Cardiac atrium fibroblast (primary cell): ENCODE measurements around a stretch of chr13.

- RAMPAGE, long total RNA = no peak
Observed at GRCh38 chr13:60572316-60572729, 175.3 kb downstream of the TDRD3 start.

- RAMPAGE, long total RNA = no peak
Observed at GRCh38 chr13:60584296-60584854, 187.4 kb downstream of the TDRD3 start.

DNA sequence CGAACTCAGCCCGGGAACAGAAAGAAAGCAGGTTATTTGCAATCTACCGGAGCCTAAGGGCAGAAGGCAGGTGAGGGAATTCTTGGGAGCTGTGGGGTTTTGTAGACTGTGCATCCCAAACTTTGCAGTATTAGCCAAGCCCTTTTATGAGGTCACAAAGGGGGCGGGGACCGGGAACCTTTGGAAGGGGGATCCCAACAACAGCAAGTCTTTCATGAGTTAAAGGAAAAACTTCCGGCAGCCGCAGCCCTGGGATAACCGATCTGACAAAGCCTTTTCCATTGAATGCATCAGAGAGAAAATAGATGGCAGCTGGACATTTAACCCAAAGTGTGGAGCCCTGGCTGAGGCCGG is 5.3 kb upstream of the ENSG00000285566 start:
- RAMPAGE, long total RNA = no peak

DNA sequence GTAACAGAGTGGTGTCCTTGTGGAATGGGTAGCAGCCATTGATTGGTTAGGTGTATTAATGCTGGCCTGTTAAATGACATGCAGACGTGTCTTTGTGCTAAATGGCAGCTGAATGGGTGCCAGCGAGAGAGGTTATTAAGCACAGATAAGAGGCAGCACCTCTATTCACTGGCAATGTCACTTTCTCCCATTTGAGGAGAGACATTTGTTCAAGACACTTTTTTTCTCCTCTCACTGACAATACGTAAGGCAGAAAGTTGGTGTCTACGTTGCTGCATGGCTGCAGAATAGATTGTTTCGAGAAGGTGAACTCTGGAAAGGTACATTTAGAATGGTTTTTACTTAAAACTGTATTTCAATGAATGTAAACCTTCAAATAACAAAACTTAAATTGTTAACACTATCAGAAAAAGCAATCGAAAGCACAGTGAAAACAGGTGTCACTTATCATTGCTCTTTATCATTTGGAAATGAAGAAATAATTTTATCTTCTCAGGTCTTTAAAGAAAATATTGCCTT is 1289.2 kb downstream of the PCDH9 start:
- RAMPAGE, long total RNA = no peak

DNA sequence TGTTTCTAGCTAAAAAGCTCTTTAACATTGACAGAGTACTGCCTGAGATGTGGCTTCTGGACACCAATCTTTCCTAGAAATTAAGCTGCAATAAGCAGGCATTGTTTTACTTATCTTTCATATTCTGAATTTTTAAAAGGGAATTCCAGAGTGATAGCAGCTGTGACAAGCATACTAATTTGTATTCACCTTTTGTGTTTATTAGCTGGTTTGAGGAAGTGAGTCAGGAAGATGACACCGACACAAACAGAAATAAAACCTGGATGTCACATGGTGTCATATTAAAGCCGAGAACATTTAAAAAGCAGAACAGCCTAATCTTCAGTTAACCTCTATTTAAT is 398.9 kb downstream of the PCDH9 start:
- RAMPAGE, long total RNA = no peak

GRCh38 chr13:67139458-67140061 is 90.6 kb downstream of the PCDH9 start:
- RAMPAGE, long total RNA = no peak

- RAMPAGE, long total RNA = no peak
Observed at GRCh38 chr13:67147099-67147785, 82.9 kb downstream of the PCDH9 start.

GRCh38 chr13:67225705-67226137 is 4.4 kb downstream of the PCDH9 start:
- RAMPAGE, long total RNA = no peak

GRCh38 chr13:72726554-72727473 is 615 bp downstream of the MZT1 start:
- RAMPAGE, long total RNA = no peak

GRCh38 chr13:73138587-73139658 is 80.1 kb downstream of the KLF5 start:
- RAMPAGE, long total RNA = no peak

GRCh38 chr13:73610904-73611389 is 552.1 kb downstream of the KLF5 start:
- RAMPAGE, long total RNA = no peak

GRCh38 chr13:73676838-73677688 is 618.3 kb downstream of the KLF5 start:
- RAMPAGE, long total RNA = no peak

GRCh38 chr13:73933910-73934489 is 875.2 kb downstream of the KLF5 start:
- RAMPAGE, long total RNA = no peak

DNA sequence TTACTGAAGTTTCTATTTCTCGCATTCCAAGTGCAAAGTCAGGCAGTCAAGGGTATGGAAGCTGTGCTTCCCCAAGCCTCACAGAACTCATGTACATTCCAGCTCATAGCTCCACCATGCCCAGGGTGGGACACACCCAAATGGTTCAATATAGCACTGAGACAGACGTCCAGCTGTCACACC is 989.0 kb downstream of the KLF5 start:
- RAMPAGE, long total RNA = no peak

DNA sequence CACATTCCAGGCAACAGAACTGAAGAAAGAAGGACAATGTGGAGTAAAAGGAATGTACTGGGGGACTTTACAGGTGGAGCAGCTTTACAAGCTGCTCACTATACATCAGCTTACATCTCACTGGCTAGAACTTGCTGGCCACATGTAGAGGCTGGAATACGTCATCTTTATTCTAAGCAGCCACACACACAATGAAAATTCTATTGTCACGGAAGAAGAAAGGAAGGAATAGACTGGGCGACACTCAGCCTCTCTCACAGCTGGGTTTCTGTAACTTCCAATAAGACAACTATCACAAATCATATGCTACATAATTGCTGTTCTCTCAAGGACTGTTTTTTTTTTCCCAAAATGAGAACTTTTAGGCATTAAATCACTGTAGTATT is 989.3 kb downstream of the KLF5 start:
- RAMPAGE, long total RNA = no peak

- RAMPAGE, long total RNA = no peak
Observed at GRCh38 chr13:74069920-74070386, 1011.1 kb downstream of the KLF5 start.

DNA sequence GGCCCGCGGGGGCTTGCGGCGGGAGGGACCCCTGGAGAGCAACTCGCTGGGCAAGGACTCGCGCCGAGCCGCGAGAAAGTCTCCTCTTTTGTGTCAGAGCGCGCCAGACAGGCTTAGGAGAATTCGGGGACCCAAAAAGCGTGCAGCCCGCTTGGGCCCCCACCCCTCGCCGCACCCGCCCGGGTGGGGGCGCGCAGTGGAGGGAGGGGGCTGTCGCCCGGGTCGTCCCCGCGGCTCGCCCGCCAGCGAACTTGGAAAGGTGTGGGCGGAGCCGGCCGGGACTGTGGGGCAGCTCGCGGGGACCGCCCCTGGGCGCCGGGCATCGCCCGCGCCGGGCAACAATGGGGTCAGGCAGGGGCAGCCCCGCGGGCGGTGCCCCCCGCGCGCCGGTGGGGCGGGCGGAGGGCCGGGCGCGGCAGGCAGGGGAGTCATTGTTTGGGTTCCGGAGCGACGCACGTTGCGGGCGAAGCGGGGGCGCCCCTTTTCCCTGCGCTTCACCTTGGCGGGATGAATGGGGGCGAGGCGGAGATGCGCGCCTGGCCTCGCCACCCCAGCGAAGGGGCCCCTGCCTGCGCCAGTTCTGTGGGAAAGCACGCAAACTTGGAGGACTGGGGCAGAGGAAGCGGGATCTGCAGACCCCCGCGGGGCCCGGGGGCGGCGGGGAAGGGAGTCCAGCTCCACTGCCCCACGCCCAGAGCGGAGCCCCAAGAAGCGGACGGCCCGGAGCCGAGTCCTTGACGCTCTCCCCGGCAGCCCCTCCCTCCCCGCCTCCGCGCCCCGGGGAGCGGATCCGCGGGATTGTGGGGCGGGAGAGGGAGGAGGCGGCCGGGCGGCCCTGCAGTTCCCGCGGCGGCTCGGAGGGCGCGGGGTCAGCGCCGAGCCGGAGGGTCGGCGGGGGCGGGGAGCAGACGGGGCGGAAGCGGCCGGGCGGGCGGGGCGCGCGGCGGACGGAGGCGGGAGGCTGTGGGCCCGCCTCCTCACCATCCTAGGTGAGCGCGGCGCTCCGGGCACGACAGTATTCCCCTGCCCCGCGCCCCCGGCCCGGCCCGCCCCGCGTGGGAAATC is 1076.2 kb downstream of the KLF5 start:
- RAMPAGE, long total RNA = no peak

DNA sequence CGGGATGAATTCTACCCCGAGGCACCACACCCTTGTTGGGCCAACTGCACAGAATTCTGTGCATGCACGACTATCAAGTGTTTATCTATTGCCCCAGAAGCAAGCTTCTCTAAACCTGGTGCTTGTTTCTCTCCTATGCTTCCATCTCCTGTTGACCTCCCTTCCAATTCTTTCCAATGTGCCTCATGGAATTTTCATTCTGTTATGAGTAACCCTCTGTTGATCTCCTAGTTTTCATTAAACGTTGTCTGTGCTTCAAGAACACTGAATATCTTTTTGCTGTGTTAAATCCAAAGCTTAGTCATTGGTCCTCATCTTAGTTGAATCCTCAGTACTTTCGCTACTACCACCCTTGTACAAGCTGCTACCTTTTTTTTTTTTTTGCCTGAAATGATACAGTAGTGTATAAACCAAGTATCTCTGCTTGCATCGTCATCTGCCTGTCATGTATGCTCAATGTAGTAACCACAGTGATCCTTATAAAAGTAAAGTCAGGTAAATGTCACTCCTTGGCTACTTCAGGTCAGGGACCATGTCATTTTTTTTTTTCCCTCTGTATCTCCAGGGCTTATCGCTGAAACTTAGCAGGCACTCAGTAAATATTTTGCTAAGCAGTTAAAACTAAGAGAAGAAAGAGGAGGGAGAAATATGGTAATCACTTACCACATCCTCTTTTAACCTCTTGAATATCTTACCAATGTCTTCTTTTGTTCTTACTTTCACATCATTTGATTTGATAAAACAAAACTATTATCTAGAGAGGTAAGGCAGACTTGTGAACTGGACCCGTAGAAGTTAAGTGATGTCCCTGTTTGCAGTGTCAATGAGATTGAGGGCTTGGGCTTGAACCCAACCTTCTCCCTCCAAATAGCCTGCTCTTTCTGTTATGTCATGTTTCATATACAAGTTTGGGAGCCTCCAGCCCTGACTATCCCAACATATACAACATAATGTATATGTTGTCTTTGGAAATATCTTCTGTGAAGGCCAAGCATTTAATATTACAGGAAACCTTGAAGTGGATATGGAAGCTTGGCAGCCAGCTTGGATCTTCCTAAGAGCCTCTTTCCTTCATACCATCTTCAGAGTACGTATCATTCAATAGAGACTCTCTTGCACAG is 1172.2 kb downstream of the KLF5 start:
- RAMPAGE, long total RNA = no peak

- RAMPAGE, long total RNA = no peak
Observed at GRCh38 chr13:74575647-74576243, 906.2 kb downstream of the TBC1D4 start.

DNA sequence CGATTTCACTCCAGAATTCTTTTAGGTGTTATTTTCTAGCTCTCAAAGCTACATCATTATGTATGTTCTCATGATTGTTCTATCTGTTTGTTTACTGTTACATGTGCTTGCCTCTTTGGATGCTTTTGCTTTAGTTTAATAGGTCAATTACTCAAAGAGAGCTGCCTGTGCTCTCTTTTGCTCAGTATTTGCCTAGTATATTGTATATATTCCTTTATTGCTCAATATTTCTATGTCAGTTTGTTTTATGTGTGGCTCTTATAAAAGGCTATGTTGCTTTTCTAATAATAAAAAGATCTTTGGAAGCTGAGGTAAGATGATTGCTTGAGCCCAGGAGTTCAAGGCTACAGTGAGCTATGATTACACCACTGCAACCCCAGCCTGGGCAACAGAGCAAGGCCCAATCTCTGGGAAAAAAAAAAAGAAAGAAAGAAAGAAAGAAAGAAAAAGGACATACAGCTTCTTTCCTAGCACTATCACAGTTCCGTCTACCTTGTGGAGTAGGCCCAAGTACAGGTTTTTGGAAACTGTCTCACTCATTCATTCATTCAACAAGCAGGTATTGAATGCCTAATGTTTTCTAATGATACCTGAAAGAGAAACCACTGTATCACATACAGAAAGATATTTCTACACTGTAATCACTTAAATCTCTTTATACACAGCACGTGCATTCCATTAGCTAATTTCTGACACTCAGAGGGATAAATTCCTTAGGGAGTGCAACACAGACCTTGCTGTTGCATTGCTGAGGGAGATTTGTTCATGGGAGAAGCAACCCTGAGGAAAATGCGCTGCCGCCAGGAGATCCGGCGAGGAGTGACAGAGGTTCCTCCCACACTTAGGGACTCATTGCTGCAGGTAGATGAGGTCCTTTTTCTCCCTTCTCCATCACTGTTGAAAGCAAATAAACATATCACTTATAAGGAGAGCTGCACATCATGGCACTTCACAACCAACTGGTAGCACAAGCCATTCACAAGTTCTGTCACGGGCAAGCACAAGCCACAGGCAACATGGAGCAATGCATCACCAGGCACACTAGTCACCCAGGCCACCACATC is 169.6 kb downstream of the TBC1D4 start:
- RAMPAGE, long total RNA = no peak